Thoracic aorta endothelial cell (primary cell): ENCODE data around the genes DPP10 and TMEM37.

- CAGE, long polyA plus RNA = no peak
Measured at GRCh38 chr2:113921366-113922593, 31.9 kb downstream of the ACTR3 start.

DNA sequence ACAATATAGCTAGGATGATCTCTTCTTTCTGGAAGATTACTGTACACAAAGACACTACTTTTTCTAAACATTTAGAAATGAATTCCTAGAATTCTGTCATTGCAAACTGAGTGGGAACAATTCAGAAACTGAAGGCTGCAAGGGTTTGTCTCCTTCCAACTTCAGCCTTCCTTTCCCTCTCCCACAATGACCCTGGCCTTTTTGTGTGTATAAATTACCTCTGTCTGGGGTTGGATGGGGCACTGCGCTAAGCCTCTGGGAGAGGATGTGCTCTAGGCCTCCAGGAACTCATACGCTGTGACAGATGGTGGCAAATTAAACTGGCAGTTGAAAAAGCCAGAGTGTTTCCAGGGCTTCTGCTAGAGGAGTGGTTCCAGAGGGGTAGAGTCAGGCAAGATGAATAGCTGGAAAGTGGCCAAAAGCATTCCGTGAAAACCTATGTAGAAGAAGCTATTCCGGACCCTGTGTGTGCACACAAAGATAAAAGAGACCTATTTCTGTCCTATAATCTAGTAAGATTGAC, 84.7 kb downstream of the ACTR3 start:
- CAGE, long polyA plus RNA = no peak

DNA sequence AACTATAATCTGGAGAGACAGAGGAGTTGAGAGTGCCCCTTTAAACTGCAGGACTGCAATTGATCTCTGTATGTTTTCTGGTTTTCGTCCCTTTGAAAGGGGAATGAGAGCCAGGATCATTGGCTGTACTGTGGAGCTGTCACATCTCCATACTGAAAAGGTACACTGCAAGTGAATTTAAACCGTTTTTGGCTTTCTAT, 223 bp upstream of the DPP10 start:
- CAGE, long polyA plus RNA = no peak

DNA sequence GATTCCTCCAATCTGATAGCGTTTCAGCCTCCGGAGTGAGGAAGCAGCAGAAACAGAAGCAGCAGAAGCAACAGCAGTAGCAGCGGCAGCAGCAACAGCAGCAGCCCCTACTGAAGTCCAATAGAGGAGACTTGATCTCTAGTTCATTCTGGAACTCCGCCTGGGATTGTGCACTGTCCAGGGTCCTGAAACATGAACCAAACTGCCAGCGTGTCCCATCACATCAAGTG, at the start of gene DPP10:
TSS of gene DPP10 (plus strand) at position 55 of the 230 bp plus-strand sequence.
- CAGE, long polyA plus RNA = no peak

DNA sequence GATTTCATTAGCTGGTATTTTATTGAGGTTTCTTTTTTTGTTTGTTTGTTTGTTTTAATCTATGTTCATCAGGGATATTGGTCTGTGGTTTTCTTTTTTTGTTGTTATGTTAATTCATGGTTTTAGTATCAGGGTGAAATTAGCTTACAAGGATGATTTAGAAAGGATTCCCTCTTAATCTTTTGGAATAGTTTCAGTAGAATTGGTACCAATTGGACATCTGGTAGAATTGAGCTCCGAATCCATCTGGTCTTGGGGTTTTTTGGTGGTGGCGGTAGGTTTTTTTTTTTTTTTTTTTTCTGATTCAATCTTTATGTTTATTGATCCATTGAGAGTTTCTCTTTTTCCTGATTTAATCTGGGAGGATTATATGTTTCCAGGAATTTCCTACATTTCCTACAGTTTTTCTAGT, 1538.2 kb downstream of the DPP10 start:
- CAGE, long polyA plus RNA = no peak

DNA sequence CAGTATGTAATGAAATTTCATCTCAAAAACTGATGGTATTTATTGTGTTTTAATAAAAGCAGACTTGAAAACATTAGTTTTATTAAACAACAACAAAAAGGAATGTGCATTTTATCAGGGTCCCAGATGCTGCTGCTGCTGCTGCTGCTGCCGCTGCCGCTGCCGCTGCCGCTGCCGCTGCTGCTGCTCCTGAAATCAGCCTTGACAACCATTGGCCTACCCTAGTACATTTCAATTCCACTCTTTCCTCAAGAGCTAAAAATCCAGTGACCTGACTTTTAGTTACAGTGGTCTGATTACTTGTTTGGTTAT, 1597.2 kb downstream of the DPP10 start:
- CAGE, long polyA plus RNA = no peak

DNA sequence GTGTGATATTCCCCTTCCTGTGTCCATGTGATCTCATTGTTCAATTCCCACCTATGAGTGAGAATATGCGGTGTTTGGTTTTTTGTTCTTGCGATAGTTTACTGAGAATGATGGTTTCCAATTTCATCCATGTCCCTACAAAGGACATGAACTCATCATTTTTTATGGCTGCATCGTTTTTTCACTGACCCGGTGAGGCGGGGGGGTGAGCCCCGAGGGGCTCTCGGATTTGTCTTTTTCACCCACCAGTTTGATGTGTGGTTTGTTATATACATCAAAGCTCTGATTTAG, 802.3 kb upstream of the DDX18 start:
- CAGE, long polyA plus RNA = no peak

GRCh38 chr2:117718859-117719149, 95.7 kb upstream of the DDX18 start:
- CAGE, long polyA plus RNA = no peak

DNA sequence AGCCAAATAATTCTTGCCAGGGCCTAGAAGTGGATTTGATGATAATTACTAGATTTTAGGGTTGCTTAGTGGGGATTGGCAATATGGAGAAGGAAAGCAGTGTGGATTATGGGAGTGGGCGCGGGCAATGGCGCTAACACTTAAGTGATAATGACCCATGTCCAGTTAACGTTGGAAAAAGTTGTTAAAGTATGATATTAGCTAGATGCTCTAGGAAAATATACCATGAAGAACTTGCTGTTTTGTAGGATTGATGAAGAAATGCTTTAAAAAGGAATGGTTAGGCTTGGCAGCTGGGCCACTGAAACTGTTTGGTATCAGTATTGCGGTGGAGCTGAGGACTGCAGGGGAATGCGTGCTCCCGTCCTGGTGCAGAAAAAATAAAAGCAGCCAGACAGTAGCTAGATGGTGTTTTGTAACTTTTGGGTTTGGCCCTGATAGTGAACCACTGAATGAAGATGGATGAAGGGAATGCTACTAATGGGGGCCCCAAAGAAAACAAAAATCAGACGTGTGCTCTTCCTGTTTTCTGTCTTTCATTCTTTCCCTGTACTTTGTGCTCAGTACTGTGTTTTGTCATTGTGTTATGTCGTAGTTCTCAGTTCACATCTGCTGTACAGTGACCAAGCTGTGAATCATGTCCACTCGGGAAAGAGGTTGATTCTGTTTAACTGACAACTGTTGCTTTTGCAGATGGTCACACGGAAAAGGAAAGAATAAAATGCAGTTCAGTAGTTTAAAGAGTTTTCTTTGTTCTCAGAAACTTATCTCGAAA, 999 bp downstream of the INSIG2 start:
- CAGE, long polyA plus RNA = no peak

- CAGE, long polyA plus RNA = no peak
Measured at GRCh38 chr2:118185008-118186049, 97.1 kb downstream of the INSIG2 start.

- CAGE, long polyA plus RNA = no peak
Measured at GRCh38 chr2:119213705-119214110, 9.9 kb upstream of the STEAP3 start.

DNA sequence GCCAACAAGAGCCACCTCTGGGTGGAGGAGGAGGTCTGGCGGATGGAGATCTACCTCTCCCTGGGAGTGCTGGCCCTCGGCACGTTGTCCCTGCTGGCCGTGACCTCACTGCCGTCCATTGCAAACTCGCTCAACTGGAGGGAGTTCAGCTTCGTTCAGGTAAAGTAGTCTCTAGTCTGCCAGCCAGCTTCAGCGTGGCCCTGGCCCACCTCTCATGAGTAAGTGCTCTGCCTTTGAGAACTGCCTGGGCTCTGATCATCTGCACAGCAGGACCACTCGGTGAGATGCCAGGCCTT, 31.0 kb downstream of the STEAP3 start:
- CAGE, long polyA plus RNA = no peak

DNA sequence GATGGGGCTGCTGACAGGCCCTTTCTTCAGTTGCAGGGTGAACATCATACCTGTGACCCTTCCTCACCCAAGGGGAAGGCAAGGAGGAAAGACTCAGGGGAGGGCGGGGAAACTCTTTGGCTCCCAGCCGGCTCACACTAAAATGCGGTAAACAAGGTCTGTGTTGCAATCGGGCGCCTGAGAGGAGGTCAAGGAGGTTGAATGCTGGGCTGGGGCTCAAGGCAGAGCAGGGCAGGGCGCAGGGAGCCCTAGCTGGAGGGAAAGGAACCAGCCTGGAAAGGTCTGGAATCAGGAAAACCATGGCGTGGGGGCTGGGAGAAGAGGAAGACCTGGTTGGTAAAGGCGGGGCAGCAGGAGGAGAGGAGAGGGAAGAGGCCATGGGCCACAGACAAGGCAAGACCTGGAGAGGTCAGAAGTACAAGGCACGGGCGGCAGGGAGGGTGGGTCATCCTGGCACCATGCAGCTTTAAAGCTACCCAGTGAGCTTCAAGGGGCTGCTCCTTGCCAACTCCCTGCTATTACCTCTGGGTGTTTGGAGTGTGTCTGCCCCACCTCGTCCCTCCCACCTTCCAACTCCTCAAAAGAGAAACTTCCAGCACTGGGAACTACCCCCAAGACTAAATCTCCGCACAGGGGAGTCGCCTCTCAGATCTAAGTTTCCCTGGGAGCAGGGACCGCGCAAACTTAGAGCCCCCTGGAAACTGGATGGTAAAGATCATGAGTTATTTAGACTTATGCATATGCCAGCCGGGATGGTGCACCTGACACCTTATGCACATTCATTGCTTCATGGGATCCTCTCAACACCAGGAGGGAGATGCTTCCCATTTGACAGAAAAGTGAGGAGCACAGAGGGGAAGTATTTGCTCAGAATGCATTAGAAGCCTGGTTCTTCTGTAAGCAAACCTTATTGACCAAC, 4.6 kb upstream of the TMEM37 start:
- CAGE, long polyA plus RNA = no peak

- CAGE, long polyA plus RNA = no peak
Measured at GRCh38 chr2:119430640-119430963, 1.1 kb upstream of the TMEM37 start.

DNA sequence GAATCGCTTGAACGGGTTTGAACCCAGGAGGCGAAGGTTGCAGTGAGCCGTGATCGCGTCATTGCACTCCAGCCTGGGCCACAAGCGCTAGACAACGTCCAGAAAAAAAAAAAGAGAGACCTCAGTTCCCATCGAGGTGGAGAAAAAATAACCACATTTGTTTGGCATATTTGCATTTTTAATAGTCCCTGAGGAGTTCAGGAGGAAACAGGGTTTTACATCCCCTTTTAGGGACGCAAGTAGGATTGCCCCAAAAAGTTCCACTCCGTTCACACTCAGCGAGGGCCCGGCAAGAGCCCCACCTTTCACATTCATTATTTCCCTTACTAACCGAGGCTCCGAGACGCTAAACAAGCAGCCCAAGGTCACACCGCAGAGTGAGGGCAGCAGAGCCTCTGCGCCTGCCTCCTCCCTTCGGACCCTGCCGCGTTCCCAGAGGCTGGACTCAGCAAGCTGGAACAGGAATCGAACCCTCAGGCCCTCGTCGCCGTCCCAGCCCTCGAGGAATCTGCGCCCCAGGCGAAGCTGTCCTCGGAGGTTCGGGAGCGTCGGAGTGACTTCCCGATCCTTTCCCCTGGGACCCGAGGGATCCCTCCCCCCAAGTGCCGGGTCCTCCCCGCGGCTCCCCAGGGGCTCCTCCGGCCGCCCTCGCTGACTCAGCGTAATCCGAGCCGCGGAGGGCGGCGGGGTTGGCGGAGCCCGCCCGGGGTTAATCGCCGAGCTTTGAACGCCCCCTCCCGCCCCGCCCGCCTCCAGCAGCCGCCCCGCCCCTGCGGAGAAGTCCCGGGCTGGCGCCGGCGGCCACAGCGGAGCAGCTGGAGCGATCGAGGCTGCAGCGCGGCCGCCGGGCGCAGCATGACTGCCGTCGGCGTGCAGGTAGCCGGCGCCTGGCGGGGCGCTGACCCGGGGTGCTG, at the start of gene TMEM37:
TSS of gene TMEM37 (plus strand) at position 806 of the 914 bp plus-strand sequence.
- CAGE, long polyA plus RNA = no peak

DNA sequence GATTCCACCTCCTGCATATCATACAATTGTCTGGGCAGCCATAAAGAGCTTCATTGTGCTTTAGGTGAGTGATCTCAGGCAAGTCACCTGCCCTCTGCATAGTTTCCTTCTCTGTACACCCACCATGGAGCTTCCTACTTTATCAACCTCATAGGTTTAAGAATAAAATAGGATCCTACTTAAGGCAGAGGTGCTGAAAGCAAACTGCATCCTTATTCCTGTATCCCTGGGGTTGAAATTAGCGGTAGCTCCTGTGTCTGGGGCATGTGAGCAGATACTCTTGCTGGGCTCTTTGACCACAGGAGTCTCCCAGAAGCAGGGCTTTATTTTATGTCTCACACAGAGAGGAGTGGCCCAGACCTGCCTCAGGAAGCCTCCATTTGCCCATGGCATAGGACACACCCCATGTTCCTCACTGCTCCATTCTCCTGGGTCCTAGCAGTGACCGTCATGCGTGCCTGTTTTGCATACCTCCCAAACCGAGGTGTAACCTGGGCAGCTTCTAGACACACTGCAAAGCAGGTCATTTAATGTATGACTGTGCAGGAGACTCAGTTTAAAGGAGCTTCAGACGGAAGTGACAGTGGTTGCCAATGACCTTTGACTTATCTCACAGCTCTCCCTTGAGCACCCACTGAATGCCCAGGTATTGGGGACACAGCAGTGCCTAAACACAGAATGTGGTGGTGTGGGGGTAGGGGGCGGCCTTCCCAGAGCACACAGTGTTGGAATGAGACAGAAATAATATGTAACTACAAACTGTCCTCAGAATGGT, 3.5 kb downstream of the TMEM37 start:
- CAGE, long polyA plus RNA = no peak

GRCh38 chr2:119464779-119465372, 33.2 kb downstream of the TMEM37 start:
- CAGE, long polyA plus RNA = no peak

DNA sequence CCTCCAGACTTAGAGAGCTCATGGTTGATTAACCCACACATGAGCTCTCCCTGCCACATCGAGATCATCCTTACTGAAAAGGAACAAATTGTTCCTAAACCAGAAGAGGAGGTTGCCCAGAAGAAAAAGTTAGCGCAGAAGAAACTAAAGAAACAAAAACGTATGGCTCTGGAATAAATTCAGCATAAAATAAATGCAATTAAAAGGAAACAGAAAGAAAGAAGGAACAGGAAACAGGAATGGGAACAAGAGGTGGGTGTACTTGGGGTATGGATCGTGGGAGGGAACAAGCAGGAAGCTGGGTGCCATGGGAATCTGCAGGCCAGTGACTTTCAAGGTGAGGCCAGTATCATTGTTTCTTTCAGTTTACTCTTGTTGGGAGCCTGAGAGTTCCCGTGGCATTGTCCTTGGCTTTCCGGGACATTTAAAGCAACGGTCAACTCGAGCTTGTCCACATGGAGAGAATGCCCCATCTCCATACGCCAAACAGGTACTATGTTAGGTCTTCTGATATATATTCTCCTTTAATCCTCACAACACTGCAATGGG, 21.1 kb downstream of the TMEM177 start:
- CAGE, long polyA plus RNA = no peak

DNA sequence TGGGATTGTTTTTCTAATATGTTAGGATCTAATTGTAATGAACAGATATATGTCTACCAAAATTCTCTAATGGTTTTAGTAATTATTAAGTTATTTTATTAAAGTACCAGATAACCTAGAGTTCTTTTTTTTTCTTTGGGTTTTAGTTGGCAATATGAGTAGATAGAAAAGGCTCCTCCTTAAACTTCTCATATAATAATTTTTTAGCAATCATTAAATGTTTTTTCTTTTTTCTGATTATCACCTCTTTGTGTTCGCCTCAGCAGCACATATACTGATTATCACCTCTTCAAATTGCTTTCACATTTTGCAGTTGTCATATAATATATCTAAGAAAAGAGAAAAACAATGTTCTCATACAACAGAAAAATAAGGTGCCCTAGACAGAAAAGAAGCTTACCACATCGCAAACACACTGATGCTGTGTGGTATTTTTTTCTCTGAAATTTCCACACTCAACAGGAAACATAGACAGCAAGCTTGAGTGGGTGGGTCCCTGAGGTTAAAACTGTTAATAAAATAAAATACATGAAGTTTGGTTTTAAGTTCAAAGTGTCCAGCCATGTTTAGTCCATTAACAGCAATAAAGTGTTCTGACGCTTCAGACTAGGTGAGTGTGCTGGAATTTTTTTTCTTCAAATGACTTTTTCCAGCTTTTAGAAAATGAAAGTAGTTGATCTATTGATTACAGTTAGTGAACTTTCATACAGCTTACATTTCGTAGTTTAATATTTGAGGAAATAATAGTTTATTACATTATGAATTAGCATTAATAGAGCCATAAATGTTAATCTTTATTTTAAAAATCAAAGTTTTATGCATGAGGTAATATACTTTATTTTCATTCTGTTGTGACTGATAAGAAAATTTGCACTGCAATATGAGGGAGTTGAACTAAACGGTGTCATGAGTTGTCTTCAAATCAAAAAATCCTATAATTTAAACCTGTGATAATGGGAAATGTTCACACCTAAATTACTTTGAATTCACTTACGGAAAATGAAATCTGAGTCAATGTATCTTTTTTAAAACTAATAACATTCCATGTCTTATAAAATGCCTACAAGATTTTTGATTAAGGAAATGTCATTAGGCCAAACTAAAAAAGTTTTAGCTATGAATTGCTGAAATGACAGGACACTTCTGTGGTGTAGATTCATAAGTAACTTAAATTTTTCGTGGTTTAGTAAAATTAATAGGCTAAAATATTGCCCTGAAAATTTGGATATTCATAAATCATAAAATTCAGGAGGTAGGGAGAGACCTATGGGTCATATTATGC, 83.2 kb upstream of the EPB41L5 start:
- CAGE, long polyA plus RNA = no peak

GRCh38 chr2:120245402-120245917, 7.2 kb upstream of the RALB start:
- CAGE, long polyA plus RNA = no peak